GM23248 (cell line): ENCODE measurements around a stretch of chr3.

- RAMPAGE, long total RNA = no peak
These were observed 114.4 kb upstream of the ARHGEF3 start for GRCh38 chr3:56915894-56916718.

DNA sequence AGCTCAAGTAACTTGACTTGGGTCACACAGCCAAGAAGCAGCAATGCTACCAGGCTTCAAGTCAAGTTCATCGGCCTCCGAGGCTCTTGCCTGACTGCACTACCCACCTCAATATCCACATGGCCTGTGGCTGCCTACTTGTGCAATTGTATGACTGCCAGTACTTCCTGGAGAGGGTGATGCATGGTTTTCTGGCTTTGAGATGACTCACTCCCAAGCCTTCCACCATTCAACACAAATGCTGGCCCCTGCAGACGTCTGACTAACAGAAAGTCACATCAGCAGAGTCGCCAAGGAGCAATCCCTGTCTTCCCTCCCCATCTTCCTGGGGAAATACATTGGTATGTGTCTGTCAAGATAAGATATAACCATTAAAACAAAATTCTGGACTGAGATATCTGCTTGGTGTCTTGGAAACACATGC is 79.7 kb upstream of the SPATA12 start:
- RAMPAGE, long total RNA = no peak

DNA sequence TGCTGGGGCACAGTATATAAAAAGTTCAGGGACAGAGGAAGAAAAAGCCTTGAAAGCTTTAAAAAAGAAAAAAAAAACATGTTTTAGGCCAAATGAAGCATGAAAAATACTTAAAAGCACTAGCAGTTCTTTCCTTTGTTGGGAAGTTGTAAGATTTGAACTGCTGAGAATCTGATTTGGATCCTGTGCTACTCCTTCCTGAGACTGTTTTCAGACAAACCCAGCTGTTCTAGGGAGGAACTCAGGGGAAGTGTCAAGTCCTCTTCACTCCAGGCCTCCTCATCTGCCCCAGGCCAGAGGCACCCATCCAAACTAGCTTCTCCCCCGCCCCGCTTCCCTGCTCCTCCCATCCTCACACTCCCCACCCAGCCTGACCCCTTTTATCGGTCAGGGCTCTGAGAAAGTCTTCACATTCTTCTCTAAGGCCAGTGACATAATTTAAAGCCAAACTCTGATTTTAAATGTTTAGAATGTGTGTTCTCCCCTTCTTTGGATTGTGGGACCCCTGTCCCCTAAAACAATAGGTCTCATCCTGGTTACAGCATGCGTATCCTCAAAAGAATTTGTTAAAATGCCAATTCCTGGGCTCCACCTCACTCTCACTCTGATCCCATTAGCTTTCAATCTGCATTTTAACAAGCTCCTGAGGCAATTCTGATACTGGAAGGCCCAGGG is 4.8 kb downstream of the IL17RD start:
- RAMPAGE, long total RNA = no peak

DNA sequence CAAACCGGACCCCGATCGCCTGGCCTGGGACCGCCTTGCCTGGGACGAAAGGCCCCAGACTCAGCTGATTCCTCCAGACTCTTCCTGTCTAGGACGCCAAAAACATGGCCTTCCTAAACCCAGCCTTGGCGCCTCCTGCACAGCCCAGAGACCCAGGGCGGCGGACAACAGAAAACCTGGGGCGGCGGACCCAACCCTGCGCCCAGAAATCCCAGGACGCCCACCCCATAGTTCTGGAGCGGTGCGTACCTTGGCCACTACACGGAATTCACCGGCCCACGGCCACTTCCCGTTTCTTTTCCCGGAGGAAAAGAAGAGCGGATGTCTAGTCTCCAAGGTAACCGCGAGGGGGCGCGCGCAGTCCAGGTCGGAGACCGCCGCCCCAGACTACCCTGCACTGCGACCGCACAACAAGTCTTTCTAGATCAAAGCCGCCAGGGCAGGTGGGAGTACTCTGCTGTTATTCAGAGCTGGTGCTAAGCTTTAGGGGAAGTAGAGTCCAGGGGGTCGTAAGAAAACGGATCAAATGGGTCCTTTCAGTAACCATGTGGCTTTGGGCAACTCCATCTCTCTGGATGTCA is 4.9 kb upstream of the IL17RD start:
- RAMPAGE, long total RNA = no peak

- RAMPAGE, long total RNA = no peak
These were observed 32.0 kb downstream of the ASB14 start for GRCh38 chr3:57260579-57260853.

- RAMPAGE, long total RNA = no peak
These were observed 33.2 kb upstream of the ARF4 start for GRCh38 chr3:57630128-57630874.

DNA sequence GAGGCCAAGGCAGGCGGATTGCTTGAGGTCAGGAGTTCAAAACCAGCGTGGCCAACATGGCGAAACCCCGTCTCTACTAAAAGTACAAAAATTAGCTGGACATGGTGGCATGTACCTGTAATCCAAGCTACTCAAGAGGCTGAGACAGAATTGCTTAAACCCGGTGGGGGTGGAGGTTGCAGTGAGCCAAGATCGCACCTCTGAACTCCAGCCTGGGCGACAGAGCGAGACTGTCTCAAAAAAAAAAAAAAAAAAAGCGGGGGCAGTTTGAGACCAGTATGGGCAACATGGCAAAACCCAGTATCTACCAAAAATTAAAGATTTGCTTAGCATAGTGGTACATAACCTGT is 103.0 kb downstream of the SLMAP start:
- RAMPAGE, long total RNA = no peak

DNA sequence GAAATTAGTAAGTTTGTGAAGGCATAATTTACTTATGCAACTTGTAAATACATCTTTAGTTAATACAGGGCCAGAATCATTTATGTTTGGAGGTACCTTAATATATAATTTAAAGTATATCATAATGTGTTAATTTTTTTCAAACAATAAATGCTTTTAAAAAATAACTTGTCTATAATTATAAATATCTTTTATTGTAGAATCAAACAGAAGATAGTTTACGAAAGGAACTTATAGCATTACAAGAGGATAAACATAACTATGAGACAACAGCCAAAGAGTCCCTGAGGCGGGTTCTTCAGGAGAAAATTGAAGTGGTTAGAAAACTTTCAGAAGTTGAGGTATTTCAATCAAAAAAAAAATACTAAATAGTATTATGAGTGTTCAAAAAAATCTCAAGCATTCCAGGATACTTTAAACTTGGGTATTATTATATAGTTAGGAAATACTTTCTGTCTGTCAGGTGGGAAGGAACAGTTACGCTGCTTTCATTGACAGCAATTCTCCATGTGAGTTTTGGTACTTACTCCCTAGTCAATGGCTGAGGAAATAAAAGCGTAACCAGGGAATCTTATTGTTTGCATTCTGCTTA is 104.5 kb downstream of the SLMAP start:
- RAMPAGE, long total RNA = no peak

- RAMPAGE, long total RNA = no peak
These were observed 9.5 kb upstream of the FLNB start for GRCh38 chr3:57998518-57999277.

DNA sequence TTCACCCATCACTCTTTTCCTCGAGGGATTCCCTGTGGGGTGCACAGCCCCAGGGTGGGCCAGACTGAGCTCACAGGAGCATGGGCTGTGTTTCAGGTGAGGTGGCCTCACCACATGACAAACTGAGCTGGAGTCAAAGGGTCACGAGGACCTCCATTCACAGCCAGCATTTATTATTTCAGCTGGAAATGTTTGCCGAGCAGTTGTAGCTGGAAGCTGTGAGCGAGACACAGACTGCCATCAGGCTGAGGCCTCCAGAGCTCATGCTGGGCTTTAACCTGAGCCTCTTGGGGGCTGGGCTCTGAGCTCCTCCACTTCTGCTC is 57.4 kb downstream of the FLNB start:
- RAMPAGE, long total RNA = no peak

- RAMPAGE, long total RNA = no peak
These were observed 10.8 kb downstream of the DNASE1L3 start for GRCh38 chr3:58199924-58200455.

GRCh38 chr3:58249509-58250731 is 12.3 kb downstream of the ABHD6 start:
- RAMPAGE, long total RNA = no peak

DNA sequence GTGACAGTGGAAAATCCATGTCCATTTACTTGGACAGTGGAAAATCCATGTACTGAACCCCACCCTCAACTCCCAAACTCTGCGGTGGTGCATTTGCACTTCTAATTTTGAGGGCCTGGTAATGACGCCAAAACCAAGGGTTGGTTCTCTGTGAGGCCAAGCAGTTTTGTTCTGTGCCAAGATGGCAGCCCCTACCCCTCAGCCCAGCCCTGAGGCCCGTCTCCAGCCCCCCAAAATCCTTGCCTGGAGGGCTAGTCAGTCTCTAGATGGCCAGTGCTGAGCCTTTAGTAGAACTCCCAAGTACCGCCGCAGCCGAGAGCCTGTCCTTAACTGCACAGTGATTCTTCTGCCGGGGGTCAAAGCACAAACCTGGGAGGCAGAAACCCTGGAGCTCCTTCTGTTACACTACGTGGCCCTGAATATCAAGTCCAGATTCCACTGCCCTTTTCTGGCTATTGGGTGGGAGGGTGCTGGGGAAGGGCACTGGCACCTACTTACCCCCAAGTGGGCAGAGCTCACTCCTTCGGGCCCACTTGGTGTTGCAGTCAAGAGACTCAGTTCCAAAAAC is 11.0 kb downstream of the PDHB start:
- RAMPAGE, long total RNA = no peak

DNA sequence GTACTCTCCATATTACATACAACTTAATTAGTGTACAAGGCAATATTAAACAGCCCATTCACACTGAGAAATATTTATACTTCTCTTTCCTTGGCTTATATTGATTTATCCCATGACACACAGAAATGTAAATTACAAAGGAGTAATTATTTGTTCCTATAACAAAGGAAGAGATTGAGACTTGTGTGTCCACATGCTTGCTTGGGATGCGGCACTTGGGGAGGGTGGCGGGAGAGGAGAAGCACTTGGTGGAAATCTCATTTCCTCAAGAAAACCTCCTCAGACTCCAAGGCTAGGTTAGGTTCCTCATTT is 54.1 kb upstream of the FAM3D start:
- RAMPAGE, long total RNA = no peak

- RAMPAGE, long total RNA = no peak
These were observed 176.0 kb upstream of the FAM3D start for GRCh38 chr3:58842459-58843046.

DNA sequence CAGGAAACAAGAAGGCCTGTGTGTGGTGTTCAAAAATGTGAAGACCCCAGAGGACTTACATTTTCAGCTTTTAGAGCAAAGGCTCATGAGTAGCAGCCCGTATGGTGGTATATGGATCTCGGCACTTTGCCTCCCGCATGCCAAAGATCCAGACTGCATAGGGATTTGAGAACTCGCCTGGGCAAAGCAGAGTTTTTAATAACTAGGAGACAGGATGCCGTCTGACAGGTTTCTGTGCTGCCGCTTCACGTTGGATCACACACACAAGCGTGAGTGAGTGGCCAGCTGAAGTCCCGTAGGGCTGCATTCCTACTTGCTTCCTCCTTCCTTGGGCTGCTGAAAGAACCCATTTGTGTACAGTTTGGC is 604.2 kb upstream of the CFAP20DC start:
- RAMPAGE, long total RNA = no peak

GRCh38 chr3:60262114-60263269 is 988.8 kb downstream of the FHIT start:
- RAMPAGE, long total RNA = no peak

DNA sequence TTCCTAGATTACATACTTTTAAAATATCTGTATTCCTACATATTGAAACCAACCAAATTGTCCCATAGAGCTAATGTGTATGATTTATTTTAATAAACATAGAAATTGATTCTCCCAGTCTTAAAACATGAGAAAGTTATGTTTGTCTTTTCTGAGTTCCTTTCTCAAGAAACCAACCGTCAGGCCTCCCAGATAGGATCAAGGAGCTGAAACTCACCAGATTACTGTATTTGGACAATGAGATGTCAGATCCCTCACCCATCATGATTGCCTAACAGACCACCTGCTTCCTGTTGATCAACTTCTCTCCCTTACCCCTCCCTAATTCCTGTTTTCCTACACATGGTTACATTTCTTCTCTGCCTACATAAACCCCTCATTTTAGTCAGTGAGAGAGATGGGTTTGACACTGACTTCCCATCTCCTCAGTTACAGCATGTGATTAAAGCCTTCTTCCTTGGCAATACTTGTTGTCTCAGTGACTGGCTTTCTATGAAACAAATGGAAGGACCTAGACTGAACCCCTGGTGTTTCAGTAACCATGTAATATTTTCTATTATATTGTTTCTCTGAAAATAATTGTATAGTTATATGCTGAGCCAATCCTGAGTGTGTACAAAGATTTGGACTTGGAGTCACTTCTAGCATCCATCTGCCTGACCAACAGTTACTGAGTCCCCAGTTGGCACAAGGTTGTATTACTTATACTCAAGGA is 917.5 kb downstream of the FHIT start:
- RAMPAGE, long total RNA = no peak

GRCh38 chr3:60427820-60428365 is 823.4 kb downstream of the FHIT start:
- RAMPAGE, long total RNA = no peak

- RAMPAGE, long total RNA = no peak
These were observed 540 bp upstream of the FHIT start for GRCh38 chr3:61251712-61252271.